Mesenchymal stem cell of Wharton's jelly (primary cell): Measurements from ENCODE around the gene CLEC20A.

GRCh38 chr1:176058559-176059238 lies 148.4 kb downstream of the COP1 start:
- CAGE, long polyA plus RNA, result no peak

DNA sequence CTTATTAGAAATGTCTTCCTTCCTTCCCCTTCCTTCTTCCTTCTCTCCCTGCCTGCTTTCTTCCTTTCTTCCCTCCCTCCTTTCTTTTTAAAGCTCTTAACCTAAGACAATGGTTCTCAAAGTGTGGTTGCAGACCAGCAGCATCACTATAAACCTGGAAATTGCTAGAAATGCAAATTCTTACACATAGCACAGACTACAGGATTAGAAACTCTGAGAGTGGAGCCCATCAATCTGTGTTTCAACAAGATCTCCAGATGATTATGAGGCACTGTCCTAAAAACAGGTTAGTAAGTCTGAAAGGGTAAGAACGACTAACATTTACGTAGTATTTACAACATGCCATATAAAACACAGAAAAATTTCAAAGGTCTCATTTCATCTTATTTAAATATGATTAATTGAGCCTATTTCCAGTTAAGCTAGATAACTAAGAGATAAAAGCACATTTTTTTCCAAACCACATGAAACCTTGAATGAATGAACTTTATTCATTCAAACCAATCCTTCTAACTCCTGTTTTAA lies 138.8 kb downstream of the COP1 start:
- CAGE, long polyA plus RNA, result no peak

DNA sequence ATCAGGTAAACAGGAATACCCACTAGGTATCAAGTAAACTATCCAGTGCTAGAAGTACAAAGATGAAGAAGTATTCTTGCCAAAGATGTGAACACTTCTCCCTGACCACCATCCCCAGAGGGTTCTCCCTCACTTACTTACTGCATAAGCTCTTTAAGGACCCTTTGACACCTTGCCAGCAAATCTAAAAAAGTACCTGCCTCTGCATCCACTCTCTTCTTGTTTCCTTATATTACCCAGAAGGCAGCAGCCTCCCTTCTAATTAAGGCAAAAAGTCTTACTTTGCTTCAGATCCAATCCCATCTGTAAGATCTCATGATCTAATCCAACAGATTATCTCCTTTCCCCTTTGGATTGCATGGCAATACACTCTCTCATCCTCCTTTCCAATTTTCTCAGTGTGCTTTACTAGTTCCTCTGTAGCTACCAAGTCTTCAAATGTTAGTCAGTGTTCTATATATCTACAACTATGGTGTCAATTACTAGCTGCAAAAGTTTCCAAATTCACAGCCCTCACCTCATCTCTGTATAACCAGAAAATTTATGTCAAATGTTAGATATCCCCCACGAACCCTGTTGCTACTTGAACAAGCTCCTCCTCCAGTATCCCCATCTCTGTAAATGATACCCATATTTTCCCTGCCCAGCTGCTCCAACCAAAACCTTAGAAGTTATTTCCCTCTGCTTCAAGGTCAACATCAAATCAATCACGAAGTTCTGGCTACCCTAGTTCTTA lies 137.4 kb downstream of the COP1 start:
- CAGE, long polyA plus RNA, result no peak

DNA sequence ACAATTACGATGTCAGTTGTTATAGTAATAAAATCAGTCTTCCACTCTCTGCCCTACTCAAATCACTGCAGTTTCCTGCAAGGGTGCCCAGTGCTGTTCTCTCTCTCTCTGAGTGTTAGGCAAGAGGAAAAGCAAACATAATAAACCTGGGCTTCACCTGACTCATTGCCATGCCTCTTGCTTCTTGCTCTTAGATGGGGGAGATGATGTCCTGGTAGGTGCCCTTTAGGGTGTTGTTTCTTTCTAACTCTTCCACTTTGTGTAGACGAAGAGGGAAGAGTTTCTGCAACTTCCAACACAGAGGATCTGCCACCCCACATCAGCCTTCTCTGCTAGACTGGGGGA lies 59.5 kb downstream of the PAPPA2 start:
- CAGE, long polyA plus RNA, result no peak

- CAGE, long polyA plus RNA, result no peak
Measured at GRCh38 chr1:176530901-176531521, 68.0 kb downstream of the PAPPA2 start.

DNA sequence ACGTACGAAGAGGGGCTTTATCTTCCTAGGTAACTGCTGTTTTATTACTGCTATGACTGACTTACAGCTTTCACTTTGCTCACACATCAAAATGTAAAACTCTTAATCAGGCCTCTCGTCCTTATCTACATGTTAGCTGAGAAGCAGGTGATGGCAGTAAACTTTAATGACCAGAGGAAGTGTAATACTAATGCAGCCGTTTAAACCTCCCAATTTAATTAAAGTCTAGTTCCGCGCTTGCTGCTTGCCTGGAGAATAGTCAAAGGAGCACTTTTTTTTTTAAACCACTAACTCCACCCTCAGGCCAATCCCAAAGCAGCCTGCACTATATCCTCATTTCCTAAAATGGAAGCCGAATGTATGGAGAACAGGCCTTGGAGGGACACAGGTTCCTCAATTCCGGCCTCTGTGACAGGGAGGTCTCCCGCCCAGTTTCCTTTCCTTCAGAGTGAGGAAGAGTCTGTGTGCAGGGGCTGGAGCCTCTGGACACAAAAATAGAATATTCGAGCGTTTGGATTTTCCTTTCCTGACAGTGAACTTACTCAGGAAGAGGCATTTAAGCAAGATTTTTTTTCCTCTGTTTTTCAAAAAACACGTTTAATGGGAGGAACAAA lies 36.6 kb upstream of the RASAL2 start:
- CAGE, long polyA plus RNA, result no peak

DNA sequence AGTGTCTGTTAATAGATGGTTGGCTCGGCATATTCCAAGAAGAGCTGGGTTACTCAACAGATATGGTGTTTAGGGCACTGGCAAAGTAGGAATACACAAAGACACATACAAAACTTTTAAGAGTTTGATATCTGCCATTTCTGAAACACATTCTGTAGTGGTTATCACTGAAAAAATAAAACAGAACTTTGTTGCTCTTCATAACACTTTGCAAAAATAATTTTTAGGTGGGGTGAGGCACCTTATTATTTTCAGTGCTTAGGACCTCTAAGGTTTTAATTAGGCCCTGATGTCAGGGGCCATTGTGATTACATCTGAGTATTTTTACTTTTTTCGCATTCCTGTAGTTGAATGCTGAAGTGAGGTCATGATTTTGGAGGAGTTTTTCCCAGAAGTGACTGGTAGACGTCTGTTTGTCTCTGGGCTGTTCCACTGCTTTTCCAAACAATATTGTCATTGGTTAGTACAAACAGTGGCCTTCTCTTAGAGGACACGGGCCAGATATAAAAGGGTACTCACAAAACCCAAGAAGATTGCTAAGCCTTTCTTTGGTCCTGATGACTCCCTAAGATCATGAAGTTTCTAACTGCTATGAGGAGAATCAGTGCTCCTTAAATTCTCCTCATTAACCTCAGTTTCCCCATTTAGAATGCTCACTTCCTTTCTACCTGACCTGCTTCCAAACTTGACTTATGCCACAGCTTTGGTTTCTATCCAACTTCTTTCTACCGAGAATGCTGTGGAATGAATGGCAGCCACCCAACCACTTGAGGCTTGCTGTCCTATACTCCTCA lies 7.6 kb upstream of the RASAL2 start:
- CAGE, long polyA plus RNA, result no peak

DNA sequence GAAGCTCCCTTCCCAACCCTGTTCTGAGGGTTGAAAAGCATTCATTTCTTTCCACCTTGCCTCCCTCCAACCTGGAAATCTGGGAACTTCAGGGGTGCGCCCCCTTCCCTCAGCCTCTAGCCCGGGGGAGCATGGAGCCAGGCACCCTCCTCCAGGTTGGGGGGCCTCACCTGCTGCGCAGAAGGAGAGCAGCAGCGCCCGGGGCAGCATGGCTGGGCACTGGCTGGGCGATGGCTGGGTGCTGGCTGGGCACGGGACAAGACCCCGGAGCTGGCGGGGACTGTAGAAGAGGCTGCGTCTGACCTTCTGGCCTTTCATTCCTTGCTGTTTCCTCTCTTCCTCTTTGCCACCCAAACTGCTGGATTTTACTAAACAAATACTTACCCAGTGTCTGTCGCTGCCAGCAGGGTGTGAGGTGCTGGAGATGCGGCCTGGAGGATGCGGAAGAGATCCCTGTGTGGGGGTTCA lies at the start of gene CLEC20A:
TSS of gene CLEC20A (minus strand) at position 235 of the 468 bp plus-strand sequence.
- CAGE, long polyA plus RNA, result no peak

GRCh38 chr1:178513720-178514069 lies 786 bp downstream of the TEX35 start:
- CAGE, long polyA plus RNA, result no peak

GRCh38 chr1:178529794-178530606 lies 17.1 kb downstream of the TEX35 start:
- CAGE, long polyA plus RNA, result no peak

GRCh38 chr1:178581045-178581857 lies 68.3 kb downstream of the TEX35 start:
- CAGE, long polyA plus RNA, result no peak

GRCh38 chr1:178599465-178599972 lies 86.6 kb downstream of the TEX35 start:
- CAGE, long polyA plus RNA, result no peak

DNA sequence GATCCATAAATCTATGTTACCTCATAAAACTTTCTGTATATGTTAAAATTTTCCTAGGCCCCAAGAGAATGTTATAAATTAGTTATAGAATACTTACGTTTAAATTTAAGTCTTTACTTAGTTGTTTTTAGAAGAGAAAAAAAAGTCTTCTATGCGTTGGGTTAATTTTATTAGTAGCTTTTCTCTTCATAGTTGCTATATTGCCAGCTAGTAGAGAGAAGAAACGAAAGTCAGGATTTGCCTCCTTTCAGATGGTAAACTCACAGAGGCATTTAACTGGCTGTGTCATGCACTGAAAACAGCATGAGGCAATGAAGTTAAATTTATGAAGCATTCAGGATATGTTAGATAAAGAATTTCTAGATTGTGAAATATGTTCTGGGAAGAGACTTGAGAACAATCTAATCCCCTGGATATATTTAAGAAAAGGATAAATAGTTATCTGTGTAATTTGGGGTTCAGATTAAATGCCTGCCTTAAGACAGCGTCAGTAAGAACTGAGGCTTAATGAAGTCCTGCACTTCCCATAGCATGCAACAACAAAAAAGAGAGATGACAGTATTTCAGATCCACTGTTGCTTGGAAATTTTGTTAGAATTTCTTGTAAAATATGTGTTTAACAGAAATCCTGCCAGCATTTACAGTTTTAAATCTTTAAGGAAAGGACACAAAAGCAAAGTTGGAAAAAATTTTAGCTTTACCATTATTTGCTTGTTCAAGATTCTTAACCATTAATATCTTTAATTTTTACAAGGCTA lies 1.7 kb downstream of the ANGPTL1 start:
- CAGE, long polyA plus RNA, result no peak

DNA sequence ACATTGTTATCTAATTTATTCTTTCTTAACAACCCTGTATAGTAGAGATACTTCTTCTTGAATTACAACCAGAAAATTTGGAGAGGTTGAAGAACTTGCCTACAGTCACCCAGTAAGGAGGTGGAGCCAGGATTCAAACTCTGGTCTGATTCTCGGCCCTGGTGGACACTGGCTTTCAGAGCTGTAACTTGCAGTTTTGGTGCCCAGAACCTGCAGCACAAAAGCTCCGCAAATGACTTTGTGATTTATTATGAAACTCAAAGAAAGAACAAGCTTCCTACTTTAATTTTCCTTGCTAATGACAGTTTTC lies 62.1 kb upstream of the ANGPTL1 start:
- CAGE, long polyA plus RNA, result no peak

GRCh38 chr1:178937440-178938267 lies 66.8 kb upstream of the ANGPTL1 start:
- CAGE, long polyA plus RNA, result no peak

DNA sequence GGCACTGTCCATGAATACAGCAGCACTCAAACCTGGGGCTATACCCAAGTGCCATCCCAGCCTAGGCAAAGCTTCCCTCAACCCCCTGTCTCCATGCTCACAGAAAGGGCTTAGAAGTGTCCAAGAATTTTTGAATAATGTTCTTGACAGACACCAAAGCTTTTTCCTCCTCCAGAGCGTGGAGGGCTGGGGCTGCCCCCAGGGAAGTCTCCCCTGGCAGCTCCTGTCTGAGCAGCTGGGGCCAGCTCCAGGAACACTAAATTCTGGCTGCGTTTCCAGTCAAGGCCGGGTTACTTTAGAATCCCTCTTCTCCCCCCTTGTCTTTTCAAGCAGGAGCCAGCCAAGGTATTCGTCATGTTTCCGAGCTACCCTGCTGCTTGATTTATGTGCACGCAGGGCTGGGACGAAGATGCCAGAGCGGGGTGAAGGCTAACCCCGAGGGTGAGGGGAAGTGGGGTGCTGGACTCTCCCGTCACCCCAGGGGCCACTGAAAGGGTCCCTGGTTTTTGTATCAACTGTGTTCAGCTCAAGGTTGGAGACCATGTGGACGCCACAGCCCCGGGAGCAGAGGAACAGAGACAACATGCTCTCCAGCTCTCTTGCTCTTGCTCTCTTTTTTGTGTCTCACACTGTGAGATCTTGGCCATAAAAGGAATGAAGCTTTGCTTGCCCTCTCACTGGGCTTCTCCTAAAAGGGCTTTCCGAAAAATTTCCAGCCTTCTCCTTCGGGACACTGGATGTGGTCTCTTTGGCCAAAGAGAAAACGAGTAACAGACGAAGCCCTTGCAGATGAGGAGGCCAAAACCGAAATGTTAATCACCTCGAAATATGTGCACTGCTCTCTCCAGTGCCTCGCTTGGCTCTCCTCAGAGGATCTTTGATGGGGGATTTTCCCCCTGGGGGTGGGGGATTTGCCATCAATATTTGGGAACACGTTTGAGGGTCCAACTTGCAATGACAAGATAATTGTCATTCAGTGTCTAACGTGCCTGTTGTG lies 68.2 kb upstream of the ANGPTL1 start:
- CAGE, long polyA plus RNA, result no peak

GRCh38 chr1:178952993-178953493 lies 72.7 kb upstream of the FAM20B start:
- CAGE, long polyA plus RNA, result no peak

GRCh38 chr1:178953587-178954073 lies 72.1 kb upstream of the FAM20B start:
- CAGE, long polyA plus RNA, result no peak

GRCh38 chr1:179034610-179035158 lies 9.0 kb downstream of the FAM20B start:
- CAGE, long polyA plus RNA, result no peak

DNA sequence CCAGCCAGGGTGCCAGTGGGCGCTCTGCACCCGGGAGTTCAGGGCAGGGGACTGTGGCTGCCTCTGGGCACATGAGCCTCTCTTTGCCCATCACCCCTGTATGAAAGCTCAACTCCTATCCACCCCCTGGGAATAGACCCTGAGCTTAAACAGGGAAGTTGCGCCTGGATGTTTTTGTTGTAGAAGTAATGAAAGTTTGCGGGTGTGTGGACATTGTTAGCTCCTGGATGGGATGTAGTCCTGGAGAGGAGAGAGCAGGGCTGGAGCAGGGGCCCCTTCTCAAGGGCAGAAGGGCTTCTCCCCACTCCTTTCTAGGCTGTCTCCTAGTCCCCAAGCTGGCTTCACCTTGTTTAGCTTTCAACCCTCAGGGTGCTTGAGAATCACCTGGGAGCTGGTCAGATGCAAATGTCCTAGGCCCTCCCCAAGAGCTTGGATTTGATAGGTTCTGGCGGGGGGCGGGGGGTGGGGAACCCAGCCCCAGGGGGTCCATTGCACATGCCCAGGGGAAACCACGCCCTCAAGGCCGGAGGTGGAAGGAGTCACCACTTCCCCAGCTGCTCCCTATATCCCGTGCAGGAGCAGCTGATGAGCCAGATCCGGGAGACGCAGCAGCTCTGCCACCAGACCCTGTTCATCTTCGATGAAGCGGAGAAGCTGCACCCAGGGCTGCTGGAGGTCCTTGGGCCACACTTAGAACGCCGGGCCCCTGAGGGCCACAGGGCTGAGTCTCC lies 5.6 kb downstream of the TOR3A start:
- CAGE, long polyA plus RNA, result no peak